Trachea (tissue), 1 donor: Measurements from ENCODE around the gene CELF2.

GRCh38 chr10:8160160-8160501 is 105.6 kb downstream of the GATA3 start:
- PRO-cap, result no peak

DNA sequence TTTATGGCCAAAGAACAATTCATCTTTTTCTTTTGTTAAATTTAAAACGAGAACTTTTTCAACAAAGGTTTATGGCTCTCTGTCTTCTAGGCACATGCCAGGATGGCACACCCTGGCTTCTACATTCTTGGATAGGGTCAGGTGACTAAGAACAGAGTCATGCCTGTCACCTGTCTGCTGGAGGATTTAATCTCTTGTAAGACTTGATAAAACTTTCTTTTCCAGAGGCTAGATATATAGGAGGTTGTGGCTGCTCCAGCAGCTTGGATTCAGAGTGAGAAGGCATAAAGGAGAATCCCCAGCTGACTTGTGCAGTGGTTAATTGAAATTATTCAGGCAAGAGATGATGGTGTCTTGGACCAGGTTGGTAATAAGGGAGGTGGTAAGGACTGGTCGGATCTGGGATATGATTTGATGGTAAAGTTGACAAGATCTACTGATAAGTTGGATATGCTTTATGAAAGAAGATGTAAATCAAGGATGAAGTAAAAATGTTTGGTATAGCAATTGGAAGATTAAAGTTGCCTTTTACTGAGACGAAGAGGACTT is 915.5 kb downstream of the GATA3 start:
- PRO-cap, result no peak

DNA sequence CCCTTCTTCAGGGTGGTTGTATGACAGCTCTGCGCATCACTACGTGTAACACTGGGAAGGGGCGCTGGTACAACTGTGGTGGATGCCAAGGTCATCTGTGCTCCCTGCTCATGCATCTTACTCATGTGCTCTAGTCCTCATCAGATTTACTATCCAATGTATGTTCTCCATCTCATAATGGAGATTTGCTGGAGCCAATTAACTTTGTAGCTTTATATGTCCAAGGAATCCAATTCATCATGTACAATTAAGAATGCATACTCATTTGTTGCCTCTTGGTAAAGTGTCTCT is 1261.8 kb upstream of the CELF2 start:
- PRO-cap, result no peak

GRCh38 chr10:10208956-10209673 is 808.6 kb upstream of the CELF2 start:
- PRO-cap, result no peak

DNA sequence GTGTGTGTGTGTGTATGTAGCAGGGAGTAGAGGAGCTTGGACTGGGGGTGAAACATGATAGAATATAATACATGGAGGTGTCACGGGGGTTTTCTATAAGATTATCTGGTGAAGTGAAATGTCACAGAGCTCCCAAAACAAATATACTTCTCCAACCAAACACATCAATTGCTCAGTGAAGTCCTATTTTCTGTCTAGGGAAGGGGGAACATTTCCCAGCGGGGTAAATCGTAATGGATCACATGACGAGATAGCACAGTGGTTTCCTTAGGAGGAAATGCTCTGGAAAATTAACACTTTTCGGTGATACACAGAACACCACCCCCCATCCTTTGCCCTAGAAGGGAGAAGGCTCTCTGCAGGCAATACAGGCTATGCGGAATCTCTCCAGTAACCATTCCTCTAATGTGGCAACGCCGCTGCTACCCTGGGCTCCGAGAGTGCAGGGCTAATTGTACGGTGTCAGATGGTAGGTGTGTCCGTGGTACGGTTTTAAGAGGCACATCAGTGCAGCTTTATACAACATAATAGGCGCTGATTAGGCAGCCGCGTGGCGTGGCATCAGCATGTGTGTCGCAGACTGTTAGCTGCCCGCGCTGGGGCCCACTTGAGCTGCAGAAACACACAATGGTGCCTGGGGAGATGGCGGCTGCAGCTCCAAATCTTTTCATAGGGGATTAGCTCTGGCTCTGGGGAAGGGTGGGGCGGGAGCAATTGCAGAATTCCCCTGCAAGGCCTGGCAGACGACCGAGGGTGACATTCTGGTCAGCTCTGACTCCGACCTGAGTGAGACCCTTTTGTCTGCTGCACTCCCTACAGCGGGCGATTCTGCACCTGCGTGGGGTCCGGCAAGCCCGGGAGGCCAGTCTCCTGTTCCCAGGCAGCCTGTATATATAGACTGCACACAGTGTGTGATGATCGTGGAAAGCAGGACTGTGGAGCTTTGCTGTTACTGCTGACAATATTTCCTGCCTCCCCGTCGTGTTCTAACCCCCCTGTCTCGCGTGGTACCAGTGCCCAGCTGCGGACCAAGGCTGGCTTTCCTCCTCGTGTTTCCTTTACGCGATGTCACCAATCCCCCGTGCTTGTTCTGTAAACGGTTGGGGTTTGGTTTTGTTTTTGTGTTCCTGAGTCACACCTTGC is 722.8 kb upstream of the CELF2 start:
- PRO-cap, result no peak

DNA sequence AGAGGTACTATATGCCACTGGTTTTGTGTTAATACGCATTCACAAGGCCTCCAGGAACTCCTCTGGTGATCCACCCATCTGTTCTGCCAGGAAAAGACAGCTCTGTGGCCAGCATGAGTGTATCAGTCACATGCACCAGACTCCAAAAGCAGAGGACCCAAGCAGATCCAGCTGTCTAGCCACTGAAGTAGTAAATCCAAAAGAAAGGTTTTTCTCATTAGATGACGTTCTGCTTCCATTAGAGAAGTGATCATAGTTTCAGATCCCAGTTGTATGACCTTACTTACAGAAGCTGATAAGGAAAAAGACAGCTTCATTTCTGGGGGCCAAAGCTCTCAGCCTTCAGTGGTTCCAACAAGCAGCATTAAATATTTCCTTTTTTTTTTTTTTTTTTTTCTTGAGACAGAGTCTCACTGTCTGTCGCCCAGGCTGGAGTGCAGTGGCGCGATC is 199.5 kb upstream of the CELF2 start:
- PRO-cap, result no peak

GRCh38 chr10:11017240-11018440 is at the start of gene CELF2:
TSS of gene CELF2 (plus strand) at chr10:11017872.
- PRO-cap, result bidirectional peak, plus-strand start at chr10:11017963, minus-strand start at chr10:11017780; bidirectional peak, plus-strand start at chr10:11018122, minus-strand start at chr10:11018019

DNA sequence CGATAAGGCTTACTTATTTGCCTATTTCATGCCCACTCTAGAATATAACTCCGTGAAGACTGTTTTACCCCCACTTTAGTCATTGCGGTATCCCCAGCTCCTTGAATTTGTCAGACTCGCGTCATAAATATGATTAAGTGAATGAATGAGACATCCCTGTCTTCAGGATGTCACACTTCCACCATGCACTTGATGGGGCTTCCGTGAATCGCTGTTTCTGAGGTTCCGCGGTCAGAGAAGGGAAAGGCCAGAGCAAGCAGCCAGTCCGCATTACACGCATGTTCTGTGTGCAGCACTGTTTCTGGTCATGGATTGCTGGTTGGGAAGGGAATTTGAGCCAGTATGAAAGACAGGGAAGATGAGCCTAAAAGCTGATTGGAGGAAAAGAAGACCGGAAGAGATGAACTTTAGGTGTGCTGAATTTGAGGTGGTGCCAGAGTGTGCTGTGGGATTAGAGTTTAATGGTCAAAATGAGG is 138.9 kb downstream of the CELF2 start:
- PRO-cap, result no peak

DNA sequence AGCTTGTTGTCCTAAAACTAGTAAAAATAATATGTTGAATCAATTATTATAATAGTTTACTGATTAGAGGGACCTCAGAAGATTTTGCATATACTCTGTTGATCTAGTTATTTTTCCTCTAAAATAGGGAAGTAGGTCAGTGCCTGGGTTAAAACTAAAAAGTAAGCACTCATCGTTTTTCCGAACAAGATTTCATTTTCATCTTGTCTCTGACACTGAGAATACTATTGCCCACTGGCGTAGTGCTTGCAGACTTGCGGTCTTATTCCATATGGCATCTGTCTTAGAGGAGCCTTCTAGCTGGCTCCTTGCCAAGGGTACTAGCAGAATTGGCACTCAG is 143.3 kb downstream of the CELF2 start:
- PRO-cap, result no peak

- PRO-cap, result no peak
Measured at GRCh38 chr10:11178437-11179155, 160.9 kb downstream of the CELF2 start.

DNA sequence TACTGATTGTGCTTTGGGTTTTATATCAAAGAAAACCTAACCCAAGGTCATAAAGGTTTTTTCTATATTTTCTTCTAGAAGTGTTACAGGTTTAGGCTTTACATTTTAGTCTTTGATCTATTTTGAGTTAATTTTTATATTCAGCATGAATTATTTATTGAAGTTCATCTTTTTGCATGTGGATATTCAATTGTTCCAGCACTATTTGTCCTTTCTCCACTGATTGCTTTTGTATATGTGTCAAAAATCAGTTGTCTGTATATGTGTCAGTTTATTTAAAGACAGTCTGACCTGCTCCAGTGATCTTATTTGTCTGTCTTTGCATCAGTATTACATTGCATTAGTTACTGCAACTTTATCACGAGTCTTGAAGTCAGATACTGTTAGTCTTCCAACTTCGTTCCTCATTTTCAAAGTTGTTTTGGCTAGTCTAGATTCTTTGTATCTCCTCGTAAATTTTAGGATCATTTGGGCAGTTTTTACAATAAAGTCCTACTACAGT is 166.3 kb downstream of the CELF2 start:
- PRO-cap, result no peak

- PRO-cap, result no peak
Measured at GRCh38 chr10:11203068-11203506, 185.4 kb downstream of the CELF2 start.

- PRO-cap, result no peak
Measured at GRCh38 chr10:11223011-11223996, 205.6 kb downstream of the CELF2 start.

DNA sequence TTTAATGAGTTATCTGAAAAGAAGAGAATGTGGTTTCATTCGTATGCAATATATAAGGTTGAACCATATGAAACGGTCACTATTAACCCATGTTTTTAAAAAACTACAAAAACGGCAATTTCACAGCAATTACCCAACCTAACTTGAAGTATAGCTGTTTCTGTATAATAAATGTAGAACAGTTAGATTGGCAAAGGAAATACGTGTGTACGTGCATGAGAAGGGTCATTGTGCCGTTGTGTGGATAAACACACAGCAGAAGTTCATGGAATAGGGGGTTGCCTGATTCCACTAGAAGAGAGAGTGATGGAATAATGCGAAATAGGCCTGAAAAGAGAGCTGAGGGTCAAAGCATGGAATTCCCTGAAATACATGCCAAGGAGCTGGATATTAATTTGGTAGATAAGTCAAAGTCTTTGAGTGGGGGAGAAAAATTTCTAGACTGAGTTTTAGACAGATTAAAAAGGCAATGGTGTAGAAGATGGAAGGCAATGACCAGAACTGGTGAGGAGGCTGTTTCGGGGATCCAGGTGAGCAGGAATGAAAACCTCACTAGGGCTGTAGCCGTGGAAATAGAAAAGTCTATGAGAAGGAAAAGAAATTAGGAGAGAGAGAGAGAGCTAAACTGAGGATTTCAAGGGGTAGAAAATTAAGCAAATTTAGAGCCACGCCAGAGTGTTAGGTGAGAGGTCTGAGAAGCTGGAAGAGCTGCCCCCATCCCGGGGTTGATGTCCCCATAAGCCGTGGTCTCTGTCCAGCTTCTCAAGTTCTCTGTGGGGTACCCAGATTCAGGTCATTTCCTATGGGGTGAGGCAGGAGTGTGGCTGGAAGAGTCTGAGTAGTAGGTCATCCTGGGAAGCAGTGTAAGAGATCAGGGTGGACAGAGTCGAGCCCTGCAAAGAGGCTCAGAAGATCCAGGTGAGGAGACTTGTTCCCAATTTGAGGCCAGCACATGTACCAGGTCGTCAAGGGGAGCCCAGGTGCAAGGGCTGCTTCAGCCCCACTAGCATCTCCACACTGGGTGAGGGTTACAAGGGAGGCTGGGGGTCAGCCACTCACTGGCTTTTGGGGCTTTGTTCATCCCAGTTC is 219.3 kb downstream of the CELF2 start:
- PRO-cap, result no peak

GRCh38 chr10:11270576-11270935 is 252.9 kb downstream of the CELF2 start:
- PRO-cap, result no peak

DNA sequence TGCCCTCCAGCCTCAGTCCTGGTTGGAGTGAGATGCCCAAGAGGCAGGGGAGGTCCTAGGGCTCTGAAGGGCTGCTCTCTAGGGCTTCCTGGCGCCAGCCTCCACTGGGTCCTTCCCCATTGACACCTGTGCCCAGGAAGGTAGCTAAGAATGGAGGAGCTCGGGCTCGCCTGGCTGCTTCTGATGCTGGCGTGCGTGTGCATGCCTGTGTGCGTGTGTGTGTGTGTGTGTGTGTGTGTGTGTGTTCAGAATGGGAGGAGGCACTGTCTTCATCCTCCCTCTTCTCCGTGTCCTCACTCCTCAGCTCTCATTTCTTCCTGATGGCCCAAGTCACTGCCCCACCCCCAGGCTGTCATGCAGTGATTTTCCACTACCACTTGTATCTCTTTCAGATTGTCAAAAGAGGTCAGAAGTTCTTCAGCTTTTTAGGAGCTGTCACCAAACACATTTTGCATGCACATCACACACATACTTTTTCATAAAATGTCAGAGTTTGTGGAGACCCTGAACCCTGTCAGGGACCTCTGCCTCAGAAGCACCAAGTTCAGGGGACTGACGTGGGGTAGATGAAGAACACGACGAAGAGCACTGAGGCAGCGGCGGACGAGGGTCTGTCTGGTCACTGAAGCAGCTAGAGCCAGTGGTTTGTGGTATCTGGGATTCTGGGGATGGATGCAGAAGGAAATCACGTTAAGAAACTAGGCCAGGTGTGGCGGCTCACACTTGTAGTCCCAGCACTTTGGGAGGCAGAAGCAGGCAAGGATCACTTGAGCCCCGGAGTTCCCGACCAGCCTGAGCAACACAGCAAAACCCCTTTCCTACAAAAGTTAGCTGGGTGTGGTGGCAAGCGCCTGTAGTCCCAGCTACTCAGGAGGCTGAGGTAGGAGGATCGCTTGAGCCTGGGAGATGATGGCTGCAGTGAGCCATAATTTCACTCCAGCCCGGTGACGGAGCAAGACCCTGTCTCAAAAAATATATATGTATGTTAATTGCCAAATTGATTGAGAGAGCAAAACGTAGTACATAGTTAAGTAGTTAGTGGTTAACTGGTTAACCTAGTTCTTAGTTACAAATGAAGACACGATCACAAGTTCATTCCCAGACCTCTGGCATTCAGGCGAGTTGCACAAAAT is 263.5 kb downstream of the CELF2 start:
- PRO-cap, result no peak

GRCh38 chr10:11328252-11329350 is 282.8 kb downstream of the USP6NL start:
- PRO-cap, result unidirectional peak, plus-strand start at chr10:11328796

DNA sequence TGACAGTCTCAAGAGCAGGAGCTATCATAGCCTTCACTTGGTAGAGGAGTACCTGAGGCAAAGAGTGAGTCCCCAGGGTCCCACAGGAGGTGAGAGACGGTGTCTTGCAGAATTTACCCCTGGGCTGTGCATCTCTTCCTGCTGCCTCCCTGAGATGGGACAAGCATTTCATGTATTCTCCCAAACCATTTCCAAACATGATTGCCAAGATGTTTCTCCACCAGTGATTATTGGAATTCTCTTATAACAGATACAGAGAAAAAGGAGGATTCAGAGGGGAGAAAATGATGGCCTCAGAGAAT is 198.4 kb downstream of the USP6NL start:
- PRO-cap, result no peak

GRCh38 chr10:11463076-11464065 is 148.1 kb downstream of the USP6NL start:
- PRO-cap, result no peak

- PRO-cap, result no peak
Measured at GRCh38 chr10:11538817-11539983, 72.2 kb downstream of the USP6NL start.